LHCN-M2 (cell line): ENCODE measurements around the gene NABP1.

GRCh38 chr2:191305135-191305906, 60.1 kb downstream of the MYO1B start:
- RAMPAGE, long total RNA: no peak

- RAMPAGE, long total RNA: no peak
These were observed 132.0 kb downstream of the MYO1B start for GRCh38 chr2:191376905-191377843.

DNA sequence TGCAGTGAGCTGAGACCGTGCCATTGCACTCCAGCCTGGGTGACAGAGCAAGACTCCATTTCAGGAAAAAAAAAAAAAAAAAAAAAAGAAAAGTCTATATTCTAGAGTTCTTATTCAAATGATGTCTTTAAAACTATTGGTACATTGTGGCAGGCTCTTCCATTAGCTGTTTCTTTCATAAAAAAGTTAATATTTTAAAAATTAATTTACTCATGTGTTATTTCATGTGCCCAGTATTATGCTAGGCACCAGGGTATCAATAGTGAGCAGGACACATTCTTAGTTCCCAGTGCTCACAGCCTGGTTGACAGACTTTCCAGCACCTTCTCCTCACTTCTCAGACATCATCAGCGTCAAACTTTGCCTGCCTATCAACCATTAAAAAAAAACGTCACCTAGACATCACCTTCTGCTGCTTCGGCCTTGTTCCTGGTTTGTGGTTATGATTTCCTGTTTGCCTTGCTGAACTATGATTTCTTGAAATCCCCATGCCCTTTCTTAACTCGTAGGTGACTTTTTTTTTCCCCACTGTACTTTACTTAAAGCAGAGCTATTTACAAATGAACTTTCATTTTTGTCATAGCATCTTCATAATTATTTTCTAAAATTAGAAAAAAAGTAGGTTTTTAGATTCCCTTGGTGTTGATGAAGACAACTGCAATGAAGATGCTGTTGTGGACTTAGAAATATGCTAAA, 60.4 kb upstream of the NABP1 start:
- RAMPAGE, long total RNA: no peak

DNA sequence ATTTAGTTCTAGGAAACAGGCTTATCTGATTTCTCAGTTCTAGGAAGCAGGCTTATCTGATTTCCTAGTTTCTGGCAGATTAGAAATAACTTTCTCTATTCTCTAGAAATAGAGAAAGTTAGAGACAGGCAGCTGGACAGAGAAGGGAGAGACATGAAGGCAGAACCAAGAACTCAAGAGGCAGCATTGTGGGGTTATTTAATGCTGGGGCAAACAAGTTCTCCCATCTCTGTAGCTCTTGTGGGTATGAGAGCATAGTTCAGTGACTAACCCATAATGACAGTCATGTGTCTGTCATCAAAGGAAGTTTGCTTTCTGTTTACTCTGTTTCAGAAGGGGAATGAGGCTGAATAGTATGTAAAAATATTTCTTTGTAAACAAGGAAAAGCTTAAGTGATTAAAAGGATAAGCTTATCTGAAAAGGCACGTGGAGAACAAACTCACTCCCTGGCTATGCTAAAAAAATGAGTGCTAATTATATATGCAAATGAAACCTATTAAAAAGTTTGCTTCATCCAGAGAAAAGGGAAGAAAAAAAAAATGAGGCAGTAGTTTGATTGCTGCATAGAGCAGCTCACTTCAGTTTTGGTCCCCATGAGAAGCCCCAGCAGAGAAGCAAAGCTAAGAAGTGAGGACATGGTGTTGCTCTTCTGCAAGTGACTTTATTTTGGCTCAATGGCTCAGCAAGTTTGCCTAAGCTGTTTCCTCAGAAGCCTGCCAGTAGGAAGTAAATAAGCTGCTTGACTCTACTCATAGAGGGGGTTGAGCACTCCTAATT, 40.1 kb upstream of the NABP1 start:
- RAMPAGE, long total RNA: no peak

DNA sequence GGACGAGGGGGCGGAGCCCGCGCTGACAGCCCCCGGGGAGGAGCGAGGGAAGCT, 171 bp upstream of the NABP1 start:
- RAMPAGE, long total RNA: no peak

DNA sequence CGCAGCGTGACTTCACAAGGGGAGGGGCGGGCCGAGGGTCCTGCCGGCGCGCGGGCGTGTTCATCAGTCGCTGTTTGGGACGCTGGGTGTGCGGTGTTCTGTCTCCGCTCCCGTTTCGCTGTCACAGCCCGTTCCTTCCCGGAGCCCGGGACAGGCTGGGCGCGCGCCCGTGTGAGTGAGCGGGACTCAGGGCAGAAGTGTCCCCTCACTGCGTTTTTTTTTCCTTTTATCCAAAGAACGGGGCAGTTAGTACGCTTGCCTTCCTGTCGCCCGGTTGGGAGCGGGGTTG, at the start of gene NABP1:
Gene NABP1 (plus strand): TSS at position 66 of the 289 bp plus-strand sequence.
- RAMPAGE, long total RNA: no peak

DNA sequence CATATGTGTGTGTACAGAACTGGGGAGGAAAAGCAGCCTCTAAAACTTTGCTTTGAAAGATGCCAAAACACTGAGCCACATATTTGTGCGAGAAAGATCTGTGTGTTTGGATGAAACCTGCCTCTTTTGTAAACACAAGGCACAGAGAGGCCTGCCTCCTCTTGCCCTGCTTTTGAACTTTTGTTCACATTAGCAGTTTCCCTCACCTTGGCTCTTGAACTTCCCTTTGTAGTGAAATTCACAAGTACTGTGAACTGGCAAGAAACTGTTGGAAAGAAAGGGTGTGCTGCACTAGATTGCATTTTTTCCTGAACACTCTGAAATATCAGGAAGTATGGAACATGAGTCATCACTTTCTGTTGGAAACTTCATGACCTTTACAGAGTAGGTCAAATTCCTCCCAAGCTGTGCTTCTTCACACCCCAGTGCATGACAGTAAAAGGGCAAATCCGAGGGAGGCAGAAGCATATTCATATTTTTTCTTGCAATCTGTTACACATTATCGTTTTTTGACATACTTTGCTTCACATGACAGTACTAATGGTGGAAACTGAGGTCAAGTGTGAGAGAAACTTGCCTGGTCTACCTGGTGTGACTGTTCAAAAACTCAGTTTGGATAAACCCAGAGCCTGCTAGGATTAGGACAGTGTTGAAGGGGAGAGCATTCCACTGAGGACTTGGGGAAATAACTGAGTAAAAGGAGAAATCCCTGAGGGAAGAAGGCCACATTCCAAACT, 20.1 kb upstream of the CAVIN2 start:
- RAMPAGE, long total RNA: no peak

DNA sequence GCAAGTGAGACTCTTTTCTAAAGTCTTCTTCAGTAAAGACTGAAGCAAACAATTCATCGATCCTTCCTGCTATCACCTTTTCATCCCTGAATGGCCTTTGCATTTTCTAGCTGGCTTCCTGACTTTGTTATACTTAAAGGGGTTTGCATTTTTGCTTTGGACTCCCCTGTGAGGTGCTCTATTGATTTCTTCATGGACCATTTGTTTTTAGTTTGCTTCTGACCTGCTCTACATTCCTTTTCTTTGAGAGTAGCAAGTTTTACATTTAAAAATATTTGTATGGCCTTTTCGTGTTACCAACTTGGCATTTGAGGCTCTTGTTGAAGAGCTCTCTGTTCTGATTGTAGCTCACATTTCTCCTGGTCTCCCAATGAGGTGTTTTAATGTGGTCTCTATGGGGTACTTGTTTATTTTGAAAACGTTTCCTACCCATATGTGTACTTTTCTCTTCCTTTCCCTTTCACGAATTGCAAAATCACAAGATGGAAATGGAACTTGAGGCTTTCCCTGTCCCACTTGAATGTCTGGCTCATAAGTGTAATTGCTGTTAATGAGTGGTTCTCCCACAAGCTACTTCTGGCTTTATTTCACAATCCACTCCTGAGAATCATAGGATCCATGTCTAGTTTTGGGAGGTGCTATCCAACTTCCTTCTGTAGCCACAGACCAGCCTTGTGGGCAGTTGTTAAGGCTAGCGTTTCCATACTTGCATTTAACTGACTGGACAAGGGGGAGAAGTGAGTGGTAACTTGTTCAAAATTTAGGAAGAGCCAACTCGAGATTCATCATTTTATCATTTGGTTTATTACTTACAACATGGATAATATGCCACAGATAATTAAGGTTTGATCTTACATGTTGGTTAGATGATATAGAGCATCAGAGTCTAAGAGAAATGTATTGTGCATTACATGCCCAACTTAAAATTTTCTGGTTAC, 81.1 kb upstream of the CAVIN2 start:
- RAMPAGE, long total RNA: no peak

DNA sequence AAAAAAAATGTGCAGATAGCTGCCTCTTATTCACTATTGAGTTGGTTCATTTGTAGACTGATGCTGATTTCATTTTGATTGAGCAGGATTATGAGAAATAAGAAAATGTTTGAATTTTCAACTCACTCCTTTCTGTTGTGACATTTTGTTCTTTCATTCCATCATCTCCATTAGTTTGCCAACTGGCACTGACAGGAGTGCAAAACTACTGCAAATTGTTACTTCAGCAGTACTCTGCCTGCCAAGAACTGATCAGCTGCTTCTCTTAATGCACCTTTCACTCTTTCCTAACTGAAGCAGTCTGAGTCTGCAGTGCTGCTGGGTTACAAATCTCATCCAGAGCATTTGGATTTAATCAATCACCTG, 70.9 kb downstream of the TMEFF2 start:
- RAMPAGE, long total RNA: no peak

DNA sequence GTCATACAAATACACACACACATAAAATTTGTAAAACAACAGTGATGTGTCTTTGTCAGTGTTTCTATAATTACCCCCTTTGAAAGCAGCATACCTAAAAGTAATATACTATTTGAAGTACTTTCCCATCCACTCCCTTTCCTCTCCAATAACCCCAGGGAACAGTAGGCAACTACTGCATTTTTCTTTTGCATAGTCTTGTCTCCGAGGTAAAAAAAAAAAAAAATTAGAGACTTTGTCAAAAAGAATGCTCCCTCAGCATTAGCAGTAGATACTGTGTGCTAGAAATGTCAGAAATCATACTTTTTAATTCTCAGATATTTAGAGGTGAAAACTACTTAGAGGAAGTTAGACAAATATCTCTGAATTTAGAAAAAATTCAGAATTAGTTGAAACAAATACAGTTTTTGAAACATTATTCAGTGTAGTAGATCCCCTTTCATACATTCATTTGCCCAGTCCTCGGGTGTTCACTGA, 29.2 kb downstream of the TMEFF2 start:
- RAMPAGE, long total RNA: no peak

DNA sequence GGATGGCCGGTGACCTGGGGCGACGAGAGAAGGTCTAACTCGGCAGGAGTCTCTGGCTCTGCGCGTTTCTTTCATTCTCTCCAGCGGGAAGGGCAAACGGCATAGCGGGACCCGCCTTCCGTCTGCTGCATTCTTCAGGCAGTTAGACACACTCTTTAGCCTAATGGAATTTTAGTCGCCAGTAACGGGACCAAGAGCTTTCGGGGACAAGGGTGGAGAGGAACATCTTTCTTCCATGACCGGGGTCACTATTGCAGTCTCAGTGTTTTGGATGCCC, 1.2 kb upstream of the TMEFF2 start:
- RAMPAGE, long total RNA: no peak

DNA sequence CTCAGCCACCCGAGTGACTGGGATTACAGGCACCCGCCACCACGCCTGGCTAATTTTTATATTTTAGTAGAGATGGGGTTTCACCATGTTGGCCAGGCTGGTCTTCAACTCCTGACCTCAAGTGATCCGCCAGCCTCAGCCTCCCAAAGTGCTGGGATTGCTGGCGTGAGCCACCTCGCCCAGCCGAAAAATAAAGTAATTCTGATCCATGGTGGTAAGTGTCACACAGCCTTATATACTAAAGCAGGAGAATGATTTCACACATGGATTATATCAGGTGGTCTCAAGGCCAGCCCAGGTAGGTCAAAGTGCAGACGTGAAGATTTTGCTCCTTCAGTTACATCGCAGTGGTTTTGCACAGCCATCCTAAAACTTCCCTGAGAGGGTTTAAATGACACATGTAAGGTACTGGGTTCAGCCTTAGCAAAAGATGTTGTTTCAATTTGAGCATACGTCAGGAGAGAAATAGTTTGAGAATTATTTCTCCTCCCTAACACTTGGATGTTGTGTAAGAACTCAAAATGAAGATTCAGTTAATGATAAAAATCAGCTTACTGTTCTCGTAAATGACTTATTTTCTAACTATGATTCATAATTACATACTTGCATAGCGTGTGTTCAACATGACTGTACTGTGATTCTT, 93.1 kb upstream of the SLC39A10 start:
- RAMPAGE, long total RNA: no peak

DNA sequence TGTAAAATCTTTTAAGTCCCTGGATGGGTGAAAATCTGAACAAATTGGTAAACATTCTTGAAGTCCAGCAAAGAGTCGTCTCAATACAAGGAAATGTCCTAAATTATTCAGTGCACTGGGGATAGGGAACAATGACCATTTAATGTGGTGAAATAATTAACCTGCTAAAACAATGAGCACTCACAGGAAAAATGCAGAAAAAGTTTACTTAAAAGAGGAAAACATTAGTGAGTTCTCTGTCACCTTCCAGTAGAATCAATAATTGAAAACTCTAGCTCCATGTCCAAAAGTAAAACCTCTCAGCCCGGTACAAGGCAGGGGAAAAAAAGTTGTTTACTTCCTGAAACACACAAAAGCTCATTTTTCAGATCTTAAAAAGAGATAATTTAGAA, 44.3 kb upstream of the DNAH7 start:
- RAMPAGE, long total RNA: no peak

GRCh38 chr2:196131872-196132447, 39.4 kb downstream of the STK17B start:
- RAMPAGE, long total RNA: no peak

GRCh38 chr2:196159185-196159832, 12.1 kb downstream of the STK17B start:
- RAMPAGE, long total RNA: no peak

GRCh38 chr2:196163111-196163707, 8.2 kb downstream of the STK17B start:
- RAMPAGE, long total RNA: no peak

DNA sequence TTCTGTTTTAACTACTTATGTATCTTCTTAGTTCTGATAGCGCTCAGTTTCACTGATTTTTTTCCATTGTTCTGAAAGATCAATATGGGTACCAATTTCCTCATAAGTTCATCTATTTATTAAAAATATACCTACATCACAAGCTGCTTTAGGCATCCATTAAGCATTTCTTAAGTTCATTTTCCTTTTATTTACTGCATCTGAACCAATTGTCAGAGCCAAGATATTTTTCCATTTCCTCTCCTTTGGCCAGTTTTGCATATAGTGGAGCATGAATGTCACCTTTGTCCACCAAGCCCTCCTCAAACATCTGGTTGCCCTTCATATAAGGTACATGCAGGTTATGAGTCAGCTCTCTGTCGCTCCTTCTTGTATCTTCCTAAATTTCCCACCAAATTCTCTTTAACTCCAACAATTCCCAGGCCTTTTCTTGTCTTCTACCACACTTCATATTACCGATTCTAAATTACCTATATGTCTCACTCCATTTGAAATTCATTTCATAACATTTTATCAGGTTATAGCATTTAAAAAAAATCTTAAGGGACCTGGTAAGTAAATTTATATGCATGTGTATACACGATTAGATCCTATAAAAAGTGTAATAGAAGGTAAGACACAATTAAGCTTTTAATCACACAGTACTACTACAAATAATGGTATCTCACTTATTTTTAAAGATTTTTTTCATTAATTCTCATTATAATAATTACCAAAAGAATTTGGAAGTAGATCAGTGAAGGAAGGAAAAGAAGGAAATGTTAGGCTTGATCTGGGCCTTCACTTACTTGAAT, 5.2 kb downstream of the STK17B start:
- RAMPAGE, long total RNA: no peak

DNA sequence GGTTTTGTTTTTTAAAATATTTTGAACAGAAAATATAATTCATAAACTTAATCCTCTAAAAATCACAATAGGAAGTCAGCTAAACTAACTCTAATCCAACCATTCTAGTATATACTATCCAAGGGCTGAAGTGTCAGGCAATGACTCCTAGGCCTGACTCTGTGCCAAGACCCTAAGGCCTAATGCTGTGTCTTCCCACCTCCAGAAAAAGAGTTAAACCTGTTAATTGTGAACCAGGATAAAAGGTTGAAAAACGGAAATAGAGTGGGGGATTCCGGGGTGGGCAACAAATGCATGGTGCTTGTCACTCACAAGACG, 3.3 kb downstream of the STK17B start:
- RAMPAGE, long total RNA: no peak

GRCh38 chr2:196365195-196365659, 193.8 kb upstream of the STK17B start:
- RAMPAGE, long total RNA: no peak

DNA sequence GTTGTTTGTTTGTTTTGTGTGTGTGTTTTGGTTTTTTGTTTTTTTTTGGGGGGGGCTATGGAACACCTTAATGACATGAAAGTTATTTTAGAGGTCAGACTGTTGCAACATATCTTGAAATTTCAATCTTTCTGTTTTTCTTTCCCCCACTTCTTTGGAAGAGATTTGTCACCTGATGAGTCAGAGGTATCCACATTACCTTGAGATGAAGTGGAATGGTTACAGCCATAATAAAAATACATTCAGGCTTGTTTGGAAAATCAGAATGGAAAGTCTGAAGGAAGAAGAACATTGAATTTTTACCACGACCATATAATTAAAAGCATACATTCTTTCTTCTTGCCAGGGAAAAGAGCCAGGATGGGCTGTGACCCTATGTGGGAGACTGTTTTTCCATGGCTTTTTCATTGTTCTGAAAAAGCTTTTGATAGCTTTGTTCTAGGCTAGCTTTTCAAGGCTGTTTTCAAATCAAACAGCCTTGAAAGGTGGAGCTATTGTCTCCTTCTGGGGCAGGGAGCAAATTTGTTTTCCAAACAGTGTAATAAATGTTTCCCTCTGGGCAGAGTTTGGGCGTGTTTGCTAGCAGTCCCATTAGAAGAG, 2.3 kb upstream of the GTF3C3 start:
- RAMPAGE, long total RNA: no peak